Kidney (tissue), 2 donors: ENCODE measurements around a stretch of chr12.

DNA sequence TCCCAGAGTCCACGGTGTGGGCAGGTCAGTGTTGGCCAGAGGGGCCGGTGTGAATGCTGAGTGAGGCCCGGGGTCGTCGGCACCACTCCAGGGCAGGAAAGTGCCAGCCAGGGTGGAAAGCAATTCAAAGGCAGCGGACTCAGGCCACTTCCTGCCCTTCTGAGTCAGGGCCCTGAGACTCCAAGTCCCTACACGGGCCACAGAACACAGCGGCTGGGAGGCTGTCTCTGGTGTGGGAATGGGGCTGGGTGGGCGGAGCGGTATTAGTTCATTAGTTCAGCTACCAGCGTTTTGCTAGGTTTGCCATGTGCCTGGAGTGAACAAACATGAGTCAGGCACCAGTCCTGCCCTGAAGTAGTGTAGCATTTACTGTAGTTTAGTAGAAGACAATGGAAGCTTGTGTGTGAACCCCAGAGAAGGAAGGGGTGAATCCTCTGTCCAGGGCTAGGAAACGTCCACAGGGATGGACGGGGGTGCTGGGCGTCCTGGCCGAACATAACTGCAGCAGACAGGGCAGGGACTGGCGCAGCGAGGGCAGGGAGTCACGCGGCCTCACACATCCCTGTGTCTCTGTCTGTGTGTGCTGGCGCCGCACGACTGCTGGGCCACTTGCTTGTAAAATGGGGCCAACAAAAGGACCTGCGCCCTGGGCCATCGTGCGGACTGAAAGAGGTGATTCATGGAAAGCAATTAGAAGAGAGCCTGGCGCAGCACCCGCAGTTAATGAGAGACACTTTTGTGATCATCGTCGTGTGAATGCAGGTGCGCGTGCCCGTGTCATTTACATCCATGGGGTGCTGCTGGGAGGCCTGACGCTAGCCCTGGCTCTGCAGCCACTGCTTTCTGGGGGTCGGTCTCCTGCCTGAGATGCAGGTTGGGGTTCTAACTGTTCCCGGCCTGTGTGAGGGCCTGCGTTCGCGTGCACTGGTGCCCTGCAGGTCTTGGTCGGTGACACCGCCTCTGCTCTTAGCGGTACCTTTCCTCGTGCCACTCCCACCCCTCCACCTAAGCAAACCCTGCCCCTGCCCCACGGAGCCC is 186.3 kb upstream of the PRMT8 start:
- PRO-cap = no peak
- RRBS = no CpG with 5 or more reads among the region's 43 CpGs

DNA sequence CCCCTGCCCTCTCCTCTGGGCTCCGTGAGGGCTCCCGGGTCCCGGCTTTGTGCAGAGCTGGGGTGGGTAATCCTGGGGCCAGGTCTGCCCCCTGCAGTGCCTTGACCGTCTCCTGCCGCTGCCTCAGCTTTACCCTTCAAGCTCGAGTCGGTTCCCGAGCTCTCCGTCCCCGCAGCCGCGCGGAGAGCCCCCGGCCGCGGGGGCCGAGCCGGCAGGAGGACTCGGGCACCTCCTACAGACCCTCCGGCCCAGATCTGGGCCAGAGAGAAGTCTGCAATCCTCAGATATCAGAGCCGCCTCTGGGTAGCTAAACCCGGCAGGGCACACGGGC is 996 bp downstream of the PRMT8 start:
- PRO-cap = no peak
- RRBS = 4% methylated on average over 13 of the region's 23 CpGs

DNA sequence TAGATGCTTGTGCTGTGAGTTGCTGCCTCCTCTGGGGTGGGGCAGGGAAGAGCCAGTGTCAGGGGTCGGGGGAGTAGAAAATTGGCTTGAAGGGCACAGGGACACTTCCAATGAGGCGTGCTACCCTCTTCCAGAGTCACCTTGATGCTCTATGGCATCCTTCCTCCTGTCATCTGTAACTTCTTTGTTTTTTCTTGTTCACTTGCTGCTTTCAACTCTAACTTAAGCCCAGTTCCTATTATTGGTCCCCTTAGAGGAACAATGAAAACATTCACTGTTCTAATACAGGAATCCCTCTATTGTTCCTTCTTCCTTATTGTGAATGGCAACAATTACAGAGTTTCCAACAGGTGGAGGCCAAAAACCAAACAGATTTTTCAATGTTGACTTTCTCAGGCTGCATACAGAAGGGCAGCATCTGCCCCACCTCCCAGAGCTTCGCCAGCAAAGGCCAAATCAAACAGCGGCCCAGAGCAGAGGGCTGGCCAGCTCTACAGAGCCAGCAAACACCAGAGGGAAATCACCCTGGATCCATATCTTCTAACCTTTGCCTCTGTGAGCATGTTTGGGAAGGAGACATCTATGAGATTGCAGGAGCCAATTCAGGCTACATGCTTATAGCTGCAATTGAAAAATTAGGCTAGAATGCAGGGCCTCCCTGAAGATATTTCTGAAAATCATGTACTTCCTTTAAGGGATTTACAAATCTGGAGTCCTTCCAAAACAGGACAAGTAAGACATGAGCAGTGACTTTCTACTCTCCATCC is 4.3 kb upstream of the CRACR2A start:
- PRO-cap = no peak
- RRBS = no CpG with 5 or more reads among the region's 4 CpGs

DNA sequence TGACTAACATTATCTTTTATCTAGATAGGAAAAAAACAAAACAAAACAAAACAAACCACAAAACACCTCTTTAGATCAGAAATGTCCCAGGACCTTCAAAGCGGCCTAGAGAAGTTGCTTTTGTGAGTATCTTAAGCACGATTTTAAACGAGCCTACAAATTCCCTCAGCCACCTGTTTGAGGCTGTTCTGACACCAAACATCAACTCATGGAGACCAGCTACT is 77.7 kb upstream of the PARP11 start:
- PRO-cap = no peak
- RRBS = no CpG with 5 or more reads among the region's 3 CpGs

DNA sequence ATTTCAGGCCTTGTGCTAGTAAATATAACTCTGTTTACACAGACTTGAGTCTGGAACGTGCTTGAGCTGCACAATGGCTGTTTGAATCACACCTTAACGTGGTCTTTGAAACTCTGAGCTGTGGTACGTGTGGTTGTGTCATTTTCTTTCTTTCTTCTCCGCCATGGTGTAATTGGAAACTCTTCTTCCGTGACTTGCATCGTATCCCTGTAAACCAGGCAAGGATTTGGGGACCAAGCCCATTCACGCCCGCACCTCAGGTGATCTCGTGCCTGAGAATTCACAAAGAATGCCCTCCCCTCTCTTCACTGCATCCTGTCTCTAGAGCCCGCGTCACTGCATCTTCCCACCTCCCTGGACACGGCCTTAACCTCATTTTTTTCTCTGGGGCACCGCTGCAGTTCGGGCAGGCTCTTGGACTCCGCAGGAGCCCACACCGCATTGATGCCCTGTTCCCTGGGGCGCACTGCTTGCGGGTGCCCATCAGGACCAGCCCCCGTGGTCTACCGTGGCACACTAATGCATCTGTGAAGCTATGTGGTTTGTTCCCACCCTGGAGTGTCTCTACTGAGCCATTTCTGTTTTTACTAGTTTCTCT is 78.4 kb upstream of the PARP11 start:
- PRO-cap = no peak
- RRBS = no CpG with 5 or more reads among the region's 20 CpGs

DNA sequence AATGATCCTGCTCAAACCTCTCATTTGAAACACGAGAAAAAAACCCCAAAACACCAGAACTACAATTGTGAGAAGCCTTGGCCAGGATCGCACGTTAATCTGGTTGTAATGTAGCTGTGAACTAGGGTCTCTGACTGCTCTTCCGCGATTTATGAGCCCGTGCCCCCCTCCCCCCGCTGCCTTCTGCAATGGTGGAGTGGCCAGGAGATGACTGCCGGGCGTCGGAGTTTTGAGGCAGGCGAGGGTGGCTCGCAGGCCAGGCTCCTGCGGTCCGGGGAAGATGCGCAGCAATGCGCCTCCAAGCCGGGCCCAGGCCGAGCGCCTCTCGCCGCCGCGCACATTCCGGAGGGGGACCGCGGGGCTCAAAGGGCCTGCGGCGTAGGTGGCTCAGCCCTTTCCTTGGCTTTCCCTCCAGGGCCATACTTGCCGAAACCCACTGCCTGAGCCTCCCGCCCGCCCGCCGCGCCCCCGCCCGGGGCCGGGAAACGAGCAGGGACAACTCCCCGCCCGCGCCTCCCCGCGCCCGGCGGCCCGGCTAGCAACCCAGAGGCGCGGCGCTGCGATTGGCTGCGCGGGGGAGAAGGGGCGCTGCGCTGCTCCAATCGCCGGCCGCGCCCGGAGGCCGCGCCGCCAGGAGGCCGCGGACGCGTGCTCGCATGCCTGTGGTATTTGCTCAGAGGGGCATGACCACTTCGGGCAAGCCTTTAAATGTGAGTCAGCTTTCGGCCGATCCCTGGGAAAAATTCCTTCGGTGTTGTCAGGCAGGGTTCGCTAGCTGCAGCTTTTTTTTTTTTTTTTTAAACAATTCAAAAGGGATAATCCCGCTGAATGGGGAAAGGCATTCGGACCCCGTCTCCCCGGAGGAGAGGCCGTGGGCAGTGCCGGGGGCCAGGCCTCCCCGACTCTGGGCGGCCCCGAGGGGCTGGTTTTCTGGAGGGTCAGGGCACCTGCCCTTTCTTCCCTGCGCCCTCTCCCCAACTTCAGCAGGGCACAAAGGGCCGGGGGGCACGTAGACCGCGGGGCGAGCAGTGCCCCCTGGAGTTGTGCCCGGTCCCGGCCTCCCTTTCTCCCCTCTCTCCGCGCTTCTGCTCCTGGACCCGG is 158.0 kb upstream of the PARP11 start:
- PRO-cap = bidirectional peak, plus-strand start at position 736 of the sequence, minus-strand start at position 537 of the sequence
- RRBS = 6% methylated on average over 46 of the region's 92 CpGs

DNA sequence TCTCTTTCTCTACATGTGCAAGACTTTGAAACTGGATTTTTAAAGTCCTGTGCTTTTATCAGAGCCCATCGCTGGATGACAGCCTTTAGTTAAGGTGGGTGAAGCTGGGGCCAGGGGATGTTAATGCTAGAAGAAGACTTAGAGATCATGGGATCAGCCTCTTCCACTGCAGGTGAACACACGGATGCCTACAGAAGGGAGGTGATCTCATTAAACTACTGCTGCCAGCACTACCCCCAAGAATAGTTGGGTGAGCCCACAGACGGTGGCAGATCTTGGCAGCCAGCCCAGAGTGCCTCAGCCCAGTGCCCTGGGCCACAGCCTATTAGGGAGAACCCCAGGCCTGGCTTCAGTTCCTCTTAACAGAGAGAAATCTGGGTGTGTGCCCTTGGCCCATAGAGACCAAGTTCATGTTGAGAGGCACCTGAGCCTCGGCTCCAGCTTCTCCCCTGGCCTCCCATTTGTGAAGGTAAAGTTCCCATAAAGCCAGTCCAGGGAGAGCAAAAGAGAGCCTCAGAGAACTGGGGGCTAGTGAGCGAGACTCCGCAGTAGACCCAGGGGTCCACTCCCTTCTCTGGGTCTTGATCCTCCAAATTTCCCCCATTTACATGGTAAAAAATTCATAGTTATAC is 125.1 kb upstream of the CCND2 start:
- PRO-cap = no peak
- RRBS = no CpG with 5 or more reads among the region's 6 CpGs

DNA sequence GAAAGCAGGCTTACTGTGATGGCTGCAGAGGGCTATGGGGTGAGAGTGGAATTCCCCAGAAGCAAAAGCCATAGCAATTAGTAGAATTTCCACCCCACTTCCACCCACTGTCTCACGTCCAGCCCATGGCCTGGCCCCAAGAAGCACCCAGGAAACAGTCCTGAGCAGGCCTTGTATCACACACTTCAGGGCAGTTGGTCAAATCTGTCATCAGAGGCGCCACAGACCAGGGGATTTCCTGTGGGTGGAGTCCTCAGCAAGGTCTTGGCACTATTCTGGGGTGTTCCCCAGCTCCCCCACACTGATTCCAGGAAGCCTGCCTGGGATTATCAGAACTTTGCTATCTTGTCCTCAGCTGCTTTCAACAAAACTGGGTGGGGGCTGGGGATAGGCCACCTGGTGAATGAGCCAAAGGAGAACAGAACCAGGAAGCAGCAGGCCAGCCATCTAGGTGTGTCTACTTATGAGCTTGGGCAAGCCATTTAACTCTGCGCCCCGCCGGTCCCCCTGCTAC is 120.1 kb upstream of the CCND2 start:
- PRO-cap = no peak
- RRBS = no CpG with 5 or more reads among the region's 5 CpGs

- PRO-cap = bidirectional peak, plus-strand start at chr12:4164946, minus-strand start at chr12:4164965
- RRBS = 2% methylated on average over 18 of the region's 64 CpGs
Measured at GRCh38 chr12:4164450-4165406, 108.8 kb upstream of the CCND2 start.

- PRO-cap = no peak
- RRBS = 35% methylated on average over 2 of the region's 20 CpGs
Measured at GRCh38 chr12:4280938-4281706, 7.6 kb downstream of the CCND2 start.

GRCh38 chr12:4302519-4303342 is 18.3 kb upstream of the TIGAR start:
- PRO-cap = no peak
- RRBS = no CpG with 5 or more reads among the region's 14 CpGs

DNA sequence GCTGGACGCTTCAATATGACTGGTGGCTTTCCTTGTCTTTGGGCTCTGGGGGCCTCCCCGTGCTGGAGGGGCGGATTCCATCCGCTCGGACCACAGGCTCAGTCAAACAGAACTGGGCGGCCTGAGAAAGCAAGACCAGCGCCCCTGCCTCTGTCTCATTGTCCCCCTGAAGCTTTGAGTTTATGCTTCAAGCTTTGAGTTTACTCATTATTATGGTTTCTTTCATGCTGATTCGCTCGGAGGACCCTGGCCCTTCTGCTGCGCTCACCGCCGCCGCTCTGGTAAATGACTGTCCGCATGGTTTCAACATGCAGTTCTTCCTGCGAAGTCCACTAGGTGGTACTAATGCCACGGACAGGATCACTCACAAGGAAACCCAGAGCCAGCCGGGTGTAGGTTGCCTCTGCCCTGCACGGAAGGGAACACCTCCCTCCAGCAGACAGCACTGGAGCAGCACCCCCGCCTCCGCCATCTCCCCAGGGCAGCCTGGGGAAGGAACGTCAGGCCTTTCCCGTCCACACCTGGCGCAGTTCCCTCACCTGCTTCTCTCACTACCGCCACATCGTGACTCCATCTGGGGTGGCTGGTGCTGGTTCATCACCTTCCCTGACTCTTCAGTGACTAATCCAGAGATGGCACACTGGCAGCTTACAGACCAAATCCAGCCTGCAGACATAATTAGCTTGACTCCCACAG is 13.2 kb upstream of the TIGAR start:
- PRO-cap = no peak
- RRBS = no CpG with 5 or more reads among the region's 25 CpGs

- PRO-cap = no peak
- RRBS = no CpG with 5 or more reads among the region's 20 CpGs
Measured at GRCh38 chr12:4417236-4418477, 28.0 kb downstream of the FGF6 start.

GRCh38 chr12:4488190-4488954 is 42.8 kb upstream of the FGF6 start:
- PRO-cap = no peak
- RRBS = no CpG with 5 or more reads among the region's 5 CpGs

- PRO-cap = bidirectional peak, plus-strand start at chr12:5202123, minus-strand start at chr12:5201982
- RRBS = no CpG with 5 or more reads among the region's 10 CpGs
Measured at GRCh38 chr12:5201827-5202383, 158.2 kb downstream of the KCNA5 start.

DNA sequence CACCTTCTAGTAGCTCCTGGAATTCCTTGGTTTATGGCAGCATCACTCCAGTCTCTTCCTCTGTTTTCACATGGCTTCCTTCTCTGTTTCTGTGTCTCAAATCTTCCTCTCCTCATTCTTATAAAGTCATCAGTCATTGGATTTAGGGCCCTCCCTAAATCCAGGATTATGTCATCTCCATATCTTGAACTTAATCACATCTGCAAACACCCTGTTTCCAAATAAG is 40.4 kb upstream of the NTF3 start:
- PRO-cap = no peak

DNA sequence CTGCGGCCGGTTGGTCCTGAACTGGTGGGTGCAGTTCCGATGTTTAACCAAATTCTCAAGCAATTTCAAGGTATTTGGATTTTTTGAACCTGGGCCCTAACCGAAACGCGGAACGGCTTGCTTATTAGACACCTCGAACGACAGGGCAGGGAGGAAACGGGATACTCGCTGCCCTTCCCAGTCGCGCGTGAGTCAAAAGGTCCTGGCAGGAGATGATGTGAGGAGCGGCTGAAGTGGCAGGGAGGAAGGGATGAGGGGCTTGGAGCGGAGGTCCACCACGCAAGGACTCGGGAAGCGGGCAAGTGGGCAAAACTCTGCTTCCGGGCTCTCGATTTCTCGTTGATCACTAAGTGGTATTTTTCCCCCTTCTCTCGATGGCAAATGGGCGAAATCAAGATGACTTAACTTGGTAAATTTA is 1.3 kb upstream of the NTF3 start:
- PRO-cap = no peak
- RRBS = no CpG with 5 or more reads among the region's 24 CpGs

DNA sequence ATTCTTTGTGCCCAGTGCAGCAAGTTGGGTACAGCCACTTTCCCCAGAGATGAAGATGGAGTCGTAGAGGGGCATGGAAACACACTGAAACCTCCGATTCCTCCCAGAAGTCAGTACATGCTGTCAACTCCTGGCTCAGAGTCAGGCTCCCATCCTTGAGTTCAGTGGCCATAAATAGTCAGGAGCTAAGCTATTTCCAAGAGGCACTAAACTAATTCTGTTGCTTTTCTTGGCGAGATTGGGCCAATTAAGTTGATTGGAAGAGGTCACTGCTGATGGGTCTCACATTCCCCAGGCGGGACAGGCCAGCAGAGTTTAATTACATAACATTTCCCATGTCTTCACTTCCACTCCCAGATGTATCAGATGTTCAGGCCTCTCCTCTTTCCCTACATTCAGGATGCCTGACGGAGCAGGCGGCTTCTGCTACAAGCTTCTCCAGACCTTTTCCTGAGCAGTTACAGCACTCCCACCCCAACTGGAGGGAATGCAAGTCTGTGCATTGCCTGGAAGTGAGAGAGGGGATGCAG is 5.2 kb downstream of the NTF3 start:
- PRO-cap = bidirectional peak, plus-strand start at position 394 of the sequence, minus-strand start at position 83 of the sequence
- RRBS = no CpG with 5 or more reads among the region's 6 CpGs

GRCh38 chr12:5946563-5947204 is 1.6 kb upstream of the ANO2 start:
- PRO-cap = no peak
- RRBS = no CpG with 5 or more reads among the region's 9 CpGs

DNA sequence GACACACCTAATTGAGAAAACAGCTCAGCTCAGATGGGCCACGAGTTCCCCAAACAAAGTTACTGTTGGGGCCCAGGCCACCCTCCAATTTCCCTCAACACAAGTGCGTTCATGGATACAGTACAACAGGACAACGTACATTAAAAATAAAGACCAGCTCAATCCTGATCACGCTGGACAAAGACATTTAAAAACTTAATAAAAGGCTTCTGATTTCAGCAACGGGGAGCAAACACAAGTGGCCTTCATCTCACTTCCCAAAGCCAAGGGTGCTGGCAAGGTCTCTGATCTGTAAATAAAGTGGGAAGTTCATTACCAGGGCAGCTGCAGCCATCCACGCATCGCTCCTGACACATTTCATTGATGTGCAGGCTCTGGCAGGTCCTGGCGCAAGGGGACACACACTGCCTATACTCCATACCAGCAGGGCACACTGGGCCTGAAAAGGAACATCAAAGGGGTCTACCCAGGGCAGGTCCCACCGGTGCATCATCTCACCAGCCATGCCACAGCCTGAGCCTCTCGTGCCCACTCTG is 51.1 kb downstream of the VWF start:
- PRO-cap = no peak
- RRBS = no CpG with 5 or more reads among the region's 10 CpGs